ENCODE results near the genes TP53TG3F and ABCC12.

GRCh38 chr16:31253510-31254002 is 6.2 kb upstream of the ITGAM start:
- RRBS: no CpG with 5 or more reads among the region's 7 CpGs

- RRBS: no CpG with 5 or more reads among the region's 6 CpGs
These were observed 6.3 kb upstream of the ITGAX start for GRCh38 chr16:31348493-31349252.

DNA sequence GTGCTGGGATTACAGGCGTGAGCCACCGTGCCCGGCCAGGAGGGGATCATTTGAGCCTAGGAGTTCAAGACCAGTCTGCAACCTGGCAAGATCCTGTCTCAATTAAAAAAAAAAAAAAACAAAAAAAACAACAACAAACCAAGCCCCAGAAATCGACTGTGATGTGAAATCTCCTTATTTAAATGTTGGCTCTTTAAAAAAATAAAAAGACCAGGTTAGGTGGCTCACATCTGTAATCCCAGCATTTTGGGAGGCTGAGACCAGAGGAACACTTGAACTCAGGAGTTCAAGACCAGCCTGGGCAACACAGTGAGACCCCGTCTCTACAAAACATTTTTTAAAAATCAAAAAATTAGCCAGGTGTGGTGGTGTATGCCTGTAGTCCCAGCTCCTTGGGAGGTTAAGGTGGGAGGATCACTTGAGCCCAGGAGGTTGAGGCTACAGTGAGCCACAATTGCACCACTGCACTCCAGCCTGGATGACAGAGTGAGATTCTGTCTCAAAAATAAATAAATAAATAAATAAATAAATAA is 4.9 kb upstream of the ARMC5 start:
- RRBS: no CpG with 5 or more reads among the region's 5 CpGs

GRCh38 chr16:31458403-31458508 is 1.0 kb upstream of the ARMC5 start:
- RRBS: 5% methylated on average over 4 of the region's 6 CpGs

DNA sequence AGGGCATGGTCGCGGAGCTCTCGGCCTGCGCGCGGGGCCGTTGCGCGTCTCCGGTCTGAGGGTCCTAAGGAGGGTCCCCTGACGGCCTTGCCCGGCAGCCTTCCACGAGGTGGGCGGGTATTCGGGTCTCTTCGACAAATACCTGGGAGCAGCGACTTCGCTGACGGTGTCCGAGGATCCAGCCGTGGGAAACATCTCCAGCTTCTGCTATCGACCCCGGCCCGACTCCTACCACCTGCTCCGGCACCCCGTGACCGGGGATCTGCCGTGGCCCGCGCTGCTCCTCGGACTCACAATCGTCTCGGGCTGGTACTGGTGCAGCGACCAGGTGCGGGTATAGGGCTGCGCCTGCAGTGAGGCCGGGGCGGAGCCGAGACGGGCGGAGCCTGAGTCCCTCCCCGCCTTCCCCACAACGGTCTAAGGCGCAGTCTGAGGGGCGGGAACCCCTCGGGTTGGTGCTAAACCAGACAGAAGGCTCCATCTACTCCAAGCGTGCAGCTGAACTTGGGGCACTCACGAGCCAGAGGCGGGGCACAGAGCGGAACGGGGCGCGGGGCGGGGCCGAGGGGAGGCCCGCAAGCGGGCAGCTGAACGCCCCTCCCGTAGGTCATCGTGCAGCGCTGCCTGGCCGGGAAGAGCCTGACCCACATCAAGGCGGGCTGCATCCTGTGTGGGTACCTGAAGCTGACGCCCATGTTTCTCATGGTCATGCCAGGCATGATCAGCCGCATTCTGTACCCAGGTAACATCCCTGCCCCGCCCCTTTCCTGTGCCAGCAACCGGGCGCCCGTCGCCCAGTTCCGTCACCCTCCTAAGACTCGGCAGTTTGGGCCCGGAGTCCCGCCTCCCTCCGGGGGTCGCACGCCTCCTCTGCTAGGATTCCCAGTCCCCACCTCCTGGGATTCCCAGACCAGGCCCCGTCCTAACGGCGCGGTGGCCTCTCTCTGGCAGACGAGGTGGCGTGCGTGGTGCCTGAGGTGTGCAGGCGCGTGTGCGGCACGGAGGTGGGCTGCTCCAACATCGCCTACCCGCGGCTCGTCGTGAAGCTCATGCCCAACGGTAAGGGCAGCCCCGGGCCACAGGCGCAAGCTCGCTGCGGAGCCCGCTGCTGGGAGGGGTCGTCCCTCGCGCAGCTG is 4.9 kb downstream of the SLC5A2 start:
- RRBS: 3% methylated on average over 13 of the region's 102 CpGs

- RRBS: no CpG with 5 or more reads among the region's 20 CpGs
These were observed 10.4 kb downstream of the SLC5A2 start for GRCh38 chr16:31493137-31493828.

- RRBS: 0% methylated on average over 4 of the region's 38 CpGs
These were observed 12.1 kb upstream of the KRBOX5 start for GRCh38 chr16:31700799-31701547.

DNA sequence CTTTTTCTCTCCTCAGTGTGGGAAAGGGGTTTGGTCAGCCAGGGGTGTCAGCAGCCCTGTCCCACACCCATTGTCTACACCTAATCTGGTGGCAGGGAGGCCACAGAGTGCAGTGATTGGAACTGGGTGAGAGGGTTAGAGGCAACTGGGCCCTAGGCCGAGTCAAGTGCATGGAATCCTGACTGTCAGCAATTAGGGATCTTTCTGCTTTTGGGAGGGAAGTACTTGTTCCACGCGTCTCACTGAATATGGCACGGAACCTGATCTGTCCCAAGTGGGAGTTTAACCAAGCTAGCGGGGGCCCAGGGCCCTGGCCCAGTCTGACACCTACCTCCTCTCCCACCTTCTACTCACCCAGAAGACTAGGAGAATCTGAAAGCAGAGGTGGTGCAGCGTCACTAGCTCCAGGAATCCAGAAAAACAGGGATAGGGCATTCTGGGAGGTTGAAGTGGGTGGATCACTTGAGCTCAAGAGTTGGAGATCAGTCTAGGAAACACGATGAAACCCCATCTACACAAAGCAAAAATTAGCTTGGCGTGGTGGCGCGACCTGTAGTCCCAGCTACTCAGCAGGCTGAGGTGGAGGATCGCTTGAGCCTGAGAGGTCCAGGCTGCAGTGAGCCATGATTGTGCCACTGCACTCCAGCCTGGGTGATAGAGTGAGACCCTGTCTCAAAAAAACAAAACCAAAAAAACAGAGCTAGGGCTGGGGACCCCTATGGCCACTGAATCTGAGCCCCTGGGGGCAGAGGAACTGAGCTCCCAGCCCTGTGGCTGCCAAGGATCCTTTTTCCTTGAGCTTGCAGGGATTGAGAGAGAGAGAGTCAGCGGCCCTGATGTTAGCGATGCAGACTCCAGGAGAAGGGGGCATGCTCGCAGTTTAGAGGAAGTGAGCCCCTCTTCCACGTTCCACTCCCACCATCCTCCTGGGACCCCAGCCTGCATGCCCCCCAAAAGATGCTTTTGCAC is 2.8 kb upstream of the KRBOX5 start:
- RRBS: no CpG with 5 or more reads among the region's 15 CpGs

DNA sequence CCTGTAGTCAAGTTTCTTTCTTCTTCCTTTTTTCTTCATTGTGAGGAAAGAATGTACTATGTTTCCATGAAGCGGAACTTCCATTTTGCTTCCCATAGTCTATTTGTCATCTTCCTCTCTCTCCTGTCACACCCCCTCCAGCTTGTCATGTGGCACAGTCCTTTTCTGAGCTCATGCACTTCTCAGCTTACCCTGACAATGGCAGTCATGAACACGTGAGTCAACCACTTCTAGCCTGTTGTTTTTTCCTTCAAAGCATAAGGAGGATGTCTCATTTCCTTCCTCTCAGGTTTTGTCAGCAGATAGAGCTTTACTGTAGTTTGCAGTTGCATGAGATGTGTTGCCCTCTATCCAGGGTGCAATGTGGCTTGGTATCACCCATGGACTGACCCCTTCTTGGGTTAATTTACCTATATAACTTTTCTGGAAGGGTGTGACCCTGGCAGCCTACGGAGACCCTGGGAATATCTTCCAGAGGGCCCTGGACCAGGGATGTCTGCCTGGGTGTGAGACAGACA is 4.1 kb upstream of the ZNF267 start:
- RRBS: no CpG with 5 or more reads among the region's 3 CpGs

GRCh38 chr16:31874628-31875487 is 1.3 kb downstream of the ZNF267 start:
- RRBS: no CpG with 5 or more reads among the region's 11 CpGs

GRCh38 chr16:31880334-31881117 is 6.9 kb downstream of the ZNF267 start:
- RRBS: no CpG with 5 or more reads among the region's 6 CpGs

DNA sequence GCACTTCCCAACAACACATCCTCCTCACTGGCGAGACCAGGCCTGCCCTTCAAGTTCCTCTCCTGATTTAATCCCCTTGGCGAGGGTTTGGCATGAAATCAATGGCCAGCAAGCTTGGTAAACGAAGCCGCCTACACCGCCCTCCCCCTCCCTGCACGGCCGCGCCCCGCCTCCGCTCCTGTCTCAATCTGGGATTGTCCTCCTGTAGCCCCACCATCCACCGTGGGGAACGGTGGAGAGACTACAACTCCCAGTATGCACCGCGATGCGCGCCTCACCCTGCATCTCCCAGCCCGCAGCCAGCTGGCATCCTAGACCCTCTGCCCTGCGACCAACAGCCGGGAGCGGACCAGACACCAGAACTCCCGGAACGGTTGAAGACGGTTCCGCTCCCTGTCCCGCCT is at the start of gene TP53TG3F:
Gene TP53TG3F, plus strand, starts transcription at position 198 of the 404 bp plus-strand sequence.
- RRBS: no CpG with 5 or more reads among the region's 25 CpGs

DNA sequence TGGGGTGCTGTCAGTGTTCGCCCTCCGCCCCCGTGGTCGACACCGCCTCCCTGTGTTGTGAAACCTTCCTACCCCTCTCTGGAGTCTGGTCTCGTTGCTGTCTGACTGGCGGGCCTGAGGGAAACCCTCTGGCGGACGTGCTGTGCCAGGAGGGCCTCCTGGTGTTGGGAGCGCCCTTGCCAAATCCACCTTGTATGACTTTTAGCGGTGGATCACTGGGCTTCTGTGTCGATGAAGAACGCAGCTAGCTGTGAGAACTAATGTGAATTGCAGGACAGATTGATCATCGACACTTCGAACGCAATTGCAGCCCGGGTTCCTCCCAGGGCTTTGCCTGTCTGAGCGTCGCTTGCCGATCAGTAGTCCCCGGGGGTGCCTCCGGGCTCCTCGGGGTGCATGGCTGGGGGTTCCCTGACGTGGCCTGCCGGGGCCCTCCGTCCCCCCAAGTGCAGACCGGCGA is 703.4 kb downstream of the TP53TG3F start:
- RRBS: 35% methylated on average over 11 of the region's 28 CpGs

DNA sequence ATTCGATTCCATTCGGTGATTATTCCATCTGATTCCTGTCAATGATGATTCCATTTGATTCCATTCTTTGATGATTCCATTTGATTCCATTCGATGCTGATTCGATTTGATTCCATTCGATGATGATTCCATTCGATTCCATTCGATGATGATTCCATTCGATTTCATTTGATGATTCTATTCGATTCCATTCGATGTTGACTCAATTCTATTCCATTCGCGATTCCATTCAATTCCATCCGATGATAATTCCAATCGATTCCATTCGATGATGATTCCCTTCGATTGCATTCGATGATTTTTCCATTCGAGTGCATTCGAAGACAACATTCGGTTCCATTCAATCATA is 1496.6 kb downstream of the TP53TG3F start:
- RRBS: no CpG with 5 or more reads among the region's 20 CpGs

- RRBS: no CpG with 5 or more reads among the region's 41 CpGs
These were observed 2046.7 kb downstream of the TP53TG3F start for GRCh38 chr16:35505972-35506662.

DNA sequence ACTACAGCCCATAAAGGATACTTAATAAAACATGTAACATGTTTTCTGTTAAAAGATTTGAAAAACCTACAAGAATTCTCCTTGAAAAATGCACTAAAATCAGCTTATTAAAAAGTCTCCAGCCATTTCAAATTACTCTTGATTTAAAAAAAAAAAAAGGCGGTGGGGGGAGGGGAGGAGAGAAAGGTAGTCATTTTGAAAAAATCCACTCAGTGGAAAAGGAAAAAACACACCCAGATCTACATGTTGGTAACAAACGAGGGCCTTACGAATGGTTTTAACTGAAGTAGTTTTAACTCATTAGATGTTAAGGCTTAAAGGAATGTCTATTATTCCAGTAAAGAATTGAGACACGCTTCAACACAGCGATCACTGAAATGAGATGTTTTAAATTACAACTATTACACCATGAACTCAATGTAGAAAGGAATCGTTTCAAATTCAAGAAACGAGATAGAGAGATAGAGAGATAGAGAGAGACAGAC is 1.2 kb downstream of the C16orf87 start:
- RRBS: no CpG with 5 or more reads among the region's 7 CpGs

DNA sequence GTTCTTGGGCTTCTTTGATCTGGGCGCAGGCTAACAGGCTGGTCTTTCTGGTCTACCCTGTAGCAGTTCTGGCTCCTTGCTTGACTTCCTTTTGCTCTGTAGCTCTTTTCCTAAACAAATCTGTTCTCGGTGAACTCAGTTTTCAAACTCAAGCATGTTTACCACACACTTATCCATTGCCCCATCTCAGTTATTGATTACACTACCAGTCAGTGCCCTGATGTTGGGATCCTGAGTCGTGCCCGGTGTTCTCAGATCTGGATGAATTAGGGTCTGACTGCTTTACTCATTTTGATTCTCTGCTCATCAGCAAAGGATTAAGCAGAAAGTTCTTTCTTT is 36.5 kb downstream of the GPT2 start:
- RRBS: no CpG with 5 or more reads among the region's 4 CpGs

- RRBS: no CpG with 5 or more reads among the region's 6 CpGs
These were observed 614 bp downstream of the ITFG1 start for GRCh38 chr16:47460236-47460662.

DNA sequence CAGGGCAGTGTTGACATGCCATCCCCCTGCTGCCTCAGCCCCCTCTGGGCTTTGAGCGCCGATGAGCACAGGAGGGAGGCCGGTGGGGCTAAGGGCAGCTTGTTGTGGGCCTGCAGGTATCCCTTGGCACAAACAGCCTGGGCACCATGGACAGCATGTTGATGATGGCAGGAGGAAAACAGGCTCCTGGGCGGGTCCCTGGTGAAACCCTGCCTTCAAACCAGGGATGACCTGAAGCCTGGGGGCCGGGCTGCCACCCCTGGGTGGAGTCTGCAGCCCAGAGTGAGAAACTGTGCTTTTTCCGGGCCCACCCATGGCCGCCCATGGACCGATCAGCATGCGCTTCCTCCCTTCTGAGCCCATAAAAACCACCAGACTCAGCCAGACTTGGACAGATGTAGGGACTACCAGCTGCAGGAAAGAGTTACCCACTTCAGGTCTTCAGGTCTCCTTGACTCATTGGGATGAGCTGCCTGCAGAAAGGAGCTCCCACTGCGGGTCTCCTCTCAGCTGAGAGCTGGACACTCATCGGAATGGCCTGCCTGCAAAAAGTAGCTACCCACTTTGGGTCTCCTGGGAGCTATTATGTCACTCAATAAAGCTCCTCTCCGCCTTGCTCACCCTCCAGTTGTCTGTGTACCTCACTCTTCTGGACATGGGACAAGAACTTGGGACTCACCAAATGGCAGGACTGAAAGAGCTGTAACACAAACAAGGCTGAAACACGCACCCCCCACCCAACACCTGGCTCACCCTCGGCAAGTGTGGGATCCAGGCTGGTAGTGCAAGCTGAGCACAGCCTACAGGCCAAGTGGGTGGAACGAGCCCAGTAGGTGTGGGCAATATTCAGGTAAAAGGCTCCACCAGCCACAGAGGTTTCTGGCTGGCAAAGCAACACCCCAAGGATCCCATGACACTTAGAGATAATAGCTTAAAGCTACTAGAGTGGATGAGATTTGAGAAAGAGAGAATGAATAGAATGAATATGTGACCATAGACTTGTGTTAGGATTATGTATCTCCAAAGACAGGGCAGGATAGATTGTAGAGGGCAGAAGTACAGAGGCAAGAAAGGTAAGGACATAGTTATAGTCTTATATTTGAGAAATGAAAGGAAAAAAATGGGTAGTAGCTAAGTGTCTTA is 175.9 kb downstream of the PHKB start:
- RRBS: 94% methylated on average over 2 of the region's 15 CpGs

GRCh38 chr16:48155872-48156345 is at the start of gene ABCC12:
TSS of gene ABCC12 (minus strand) at chr16:48155993.
- RRBS: no CpG with 5 or more reads among the region's 8 CpGs